ENCODE measurements around the gene CST5.

DNA sequence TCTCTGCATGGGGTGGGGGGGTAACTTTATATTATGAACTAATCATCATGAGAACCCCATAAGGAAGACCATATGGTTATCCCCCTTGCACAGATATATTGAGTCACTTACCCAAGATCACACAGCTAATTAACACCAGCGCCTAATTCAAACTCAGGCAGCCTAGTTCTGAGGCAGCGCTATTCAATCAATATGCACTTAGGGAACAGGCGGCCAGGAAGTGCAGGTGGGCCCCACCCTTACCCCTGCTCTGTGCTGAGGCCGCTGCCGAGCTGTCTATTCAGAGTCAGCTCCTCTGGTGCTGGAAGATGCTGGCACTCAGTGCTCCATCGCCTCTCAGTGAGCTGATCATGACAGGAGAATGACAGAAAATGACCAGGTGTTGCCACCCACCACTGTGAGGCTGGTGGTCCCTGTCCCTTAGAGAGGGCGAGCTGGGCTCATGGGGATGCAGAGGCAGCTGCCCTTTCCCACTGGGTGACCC is 42.3 kb upstream of the CD93 start:
- PRO-cap, 4 experiments: no peak in any of the 4 experiments
- RAMPAGE, long total RNA, 2 experiments: no peak in any of the 2 experiments

- PRO-cap, 4 experiments: peak in 1 of 4 experiments; most common minus-strand start chr20:23155485 (in 1)
- RAMPAGE, long total RNA, 2 experiments: no peak in any of the 2 experiments
Measured at GRCh38 chr20:23154991-23155668, 69.0 kb upstream of the CD93 start.

DNA sequence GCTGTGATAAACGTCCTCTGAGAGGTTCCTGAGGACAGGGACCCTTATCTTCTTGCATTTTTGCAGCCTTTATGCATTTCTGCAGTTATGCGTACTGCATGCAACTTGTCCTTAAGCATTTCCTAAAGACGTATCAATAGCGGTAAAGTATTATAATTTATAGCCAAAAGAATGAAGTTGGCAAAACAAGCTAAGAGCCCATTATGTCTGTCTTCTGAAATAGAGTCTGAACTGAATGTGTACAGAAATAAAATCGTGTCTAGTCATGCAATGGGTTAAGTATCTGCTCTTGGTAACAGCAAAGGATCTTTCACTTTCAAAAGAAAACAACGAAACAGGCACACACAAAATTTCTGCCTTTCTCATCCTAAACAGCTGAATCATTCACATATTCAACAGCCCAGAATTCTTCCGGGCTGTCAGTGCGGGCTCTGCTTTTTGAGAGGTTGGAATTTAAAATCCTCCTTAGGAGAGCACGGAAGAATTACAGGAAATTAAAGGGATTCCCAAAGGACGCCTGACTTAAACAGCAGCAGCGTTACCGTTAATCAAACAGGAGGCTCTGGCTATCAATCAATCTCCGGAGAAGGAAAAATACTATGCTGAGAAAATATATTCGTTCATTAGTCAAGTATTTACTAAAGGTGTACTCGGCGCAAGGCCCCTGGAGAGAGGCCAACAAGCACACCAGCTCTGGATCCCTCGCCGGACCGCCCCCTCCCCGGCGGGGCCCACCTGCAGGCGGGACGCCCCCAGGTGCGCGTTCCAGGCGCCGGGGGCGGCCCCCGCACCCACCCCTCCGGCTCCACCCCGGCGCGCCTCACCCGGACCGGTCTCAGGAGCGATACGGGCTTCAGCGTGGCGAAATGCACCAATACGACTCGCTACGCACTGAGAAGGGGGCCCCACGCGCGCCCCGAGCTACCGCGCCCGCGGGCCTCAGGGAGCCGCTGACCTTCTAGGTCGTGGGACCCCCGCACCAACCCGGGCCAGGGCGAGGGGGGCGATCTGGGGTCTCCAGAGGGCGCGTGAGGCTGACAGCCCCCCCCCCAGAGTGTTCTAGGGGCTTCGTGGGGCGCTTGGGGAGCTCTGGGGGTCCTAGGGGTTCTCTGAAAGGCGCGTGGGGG is 1.2 kb downstream of the NAPB start:
- PRO-cap, 4 experiments: peak in 4 of 4 experiments; most common plus-strand start position 849 of the sequence (in 4); most common minus-strand start position 564 of the sequence (in 2)
- RAMPAGE, long total RNA, 2 experiments: no peak in any of the 2 experiments

- PRO-cap, 4 experiments: no peak in any of the 4 experiments
- RAMPAGE, long total RNA, 2 experiments: no peak in any of the 2 experiments
Measured at GRCh38 chr20:23588794-23589601, 16.7 kb downstream of the CST9 start.

DNA sequence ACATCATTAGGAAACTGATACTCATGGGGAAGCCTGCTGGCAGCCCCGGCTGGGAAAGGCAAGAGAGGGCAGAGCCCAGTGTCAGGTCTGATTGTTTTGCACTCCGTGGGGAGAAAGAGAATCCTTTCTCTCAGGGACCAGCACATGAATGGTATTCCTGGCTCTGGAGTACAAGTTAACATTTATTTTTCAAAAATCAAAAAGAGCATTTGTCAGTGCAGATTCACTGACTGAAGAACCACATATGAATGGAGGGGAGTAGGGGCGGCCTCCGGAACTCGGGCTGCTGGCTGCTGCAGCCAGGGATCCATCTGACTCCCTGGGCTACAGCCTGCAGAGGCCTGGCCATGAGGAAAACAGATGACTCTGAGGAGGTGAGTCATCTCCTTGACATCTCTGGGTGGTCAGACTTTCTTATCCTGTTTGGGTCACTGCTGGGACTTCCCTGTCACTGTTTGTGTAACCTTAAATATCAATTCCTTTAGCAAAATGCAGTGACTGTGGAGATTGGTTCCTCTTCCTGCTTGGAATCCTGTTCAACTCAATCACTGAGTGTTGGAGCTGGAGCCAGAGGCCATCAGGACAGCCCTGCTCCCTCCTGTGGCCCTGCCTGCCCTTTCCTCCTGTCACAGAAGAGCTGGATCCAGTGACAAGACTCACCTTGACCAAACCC is 4.3 kb upstream of the CST1 start:
- PRO-cap, 4 experiments: no peak in any of the 4 experiments
- RAMPAGE, long total RNA, 2 experiments: no peak in any of the 2 experiments

DNA sequence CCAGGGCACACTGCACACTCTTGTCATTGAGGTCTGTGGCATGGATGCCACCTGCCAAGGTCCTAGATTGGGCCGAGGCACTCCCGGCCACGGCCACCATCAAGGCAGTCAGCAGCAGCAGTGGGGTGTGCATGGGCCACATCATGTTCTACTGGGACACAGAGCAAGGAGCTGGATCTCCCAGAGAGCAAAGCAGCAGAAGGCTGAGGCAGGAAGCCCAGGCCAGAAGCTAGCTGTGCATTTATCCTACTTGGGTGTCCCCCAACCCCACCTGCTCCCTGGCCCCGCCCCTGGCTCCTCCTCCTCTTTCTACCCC is at the start of gene CST5:
TSS of gene CST5 (minus strand) at position 217 of the 316 bp plus-strand sequence.
- PRO-cap, 4 experiments: no peak in any of the 4 experiments
- RAMPAGE, long total RNA, 2 experiments: no peak in any of the 2 experiments

- PRO-cap, 4 experiments: no peak in any of the 4 experiments
- RAMPAGE, long total RNA, 2 experiments: no peak in any of the 2 experiments
Measured at GRCh38 chr20:23879848-23880341, 347 bp upstream of the CST5 start.

GRCh38 chr20:24095697-24096187 is 107.2 kb upstream of the GGTLC1 start:
- PRO-cap, 4 experiments: no peak in any of the 4 experiments
- RAMPAGE, long total RNA, 2 experiments: no peak in any of the 2 experiments

- PRO-cap, 4 experiments: no peak in any of the 4 experiments
- RAMPAGE, long total RNA, 2 experiments: no peak in any of the 2 experiments
Measured at GRCh38 chr20:24389663-24390284, 79.7 kb upstream of the SYNDIG1 start.

DNA sequence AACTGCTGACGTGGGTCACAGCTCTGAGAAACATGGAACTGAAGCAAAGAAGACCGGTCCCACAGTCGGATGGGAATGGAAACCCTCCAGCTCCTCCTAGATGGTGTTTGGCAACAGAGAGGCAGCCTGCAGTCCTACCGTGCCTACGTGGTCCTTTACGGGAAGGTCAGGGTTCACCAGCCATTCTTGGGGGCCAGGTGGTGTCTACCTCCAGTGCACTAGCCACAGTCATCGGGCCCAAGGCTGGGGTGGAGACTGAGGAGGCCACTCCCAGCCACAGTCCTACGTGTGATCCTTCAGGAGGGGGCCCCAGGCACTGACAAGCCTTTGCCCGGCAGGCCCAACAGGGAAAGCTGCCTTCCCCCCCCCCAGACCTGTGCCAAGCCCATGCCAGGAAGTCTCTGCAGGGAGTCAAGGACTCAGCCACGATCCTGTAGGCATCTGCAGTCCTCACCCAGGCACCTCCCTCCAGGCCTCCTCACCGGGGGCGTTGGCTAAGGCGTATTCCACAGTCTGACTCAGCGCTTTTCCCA is 203.1 kb upstream of the CST7 start:
- PRO-cap, 4 experiments: no peak in any of the 4 experiments
- RAMPAGE, long total RNA, 2 experiments: no peak in any of the 2 experiments

DNA sequence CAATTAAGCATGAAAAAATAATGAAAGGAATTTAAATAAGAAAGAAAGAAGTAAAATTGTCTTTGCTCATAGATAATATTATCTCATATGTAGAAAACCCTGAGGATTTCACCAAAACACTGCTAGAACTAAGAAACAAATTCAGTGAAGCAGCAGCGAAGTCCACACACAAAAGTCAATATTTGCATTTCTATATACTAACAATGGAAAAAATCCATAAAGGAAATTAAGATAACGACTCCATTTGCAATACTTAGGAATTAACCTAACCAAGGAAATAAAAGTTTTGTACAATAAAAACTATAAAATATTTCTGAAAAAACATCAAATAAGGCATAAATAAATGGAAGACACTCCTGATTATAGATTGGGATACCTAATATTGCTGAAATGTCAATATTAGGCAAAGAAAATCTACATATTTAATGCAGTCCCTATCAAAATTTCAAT is 62.0 kb upstream of the CST7 start:
- PRO-cap, 4 experiments: peak in 2 of 4 experiments; most common minus-strand start position 164 of the sequence (in 2)
- RAMPAGE, long total RNA, 2 experiments: no peak in any of the 2 experiments

- PRO-cap, 4 experiments: no peak in any of the 4 experiments
- RAMPAGE, long total RNA, 2 experiments: no peak in any of the 2 experiments
Measured at GRCh38 chr20:24959522-24959940, 10.5 kb downstream of the CST7 start.

GRCh38 chr20:24983733-24984557 is 8.6 kb downstream of the APMAP start:
- PRO-cap, 4 experiments: peak in 4 of 4 experiments; most common plus-strand start chr20:24984121 (in 1); most common minus-strand start chr20:24984006 (in 3)
- RAMPAGE, long total RNA, 2 experiments: no peak in any of the 2 experiments

DNA sequence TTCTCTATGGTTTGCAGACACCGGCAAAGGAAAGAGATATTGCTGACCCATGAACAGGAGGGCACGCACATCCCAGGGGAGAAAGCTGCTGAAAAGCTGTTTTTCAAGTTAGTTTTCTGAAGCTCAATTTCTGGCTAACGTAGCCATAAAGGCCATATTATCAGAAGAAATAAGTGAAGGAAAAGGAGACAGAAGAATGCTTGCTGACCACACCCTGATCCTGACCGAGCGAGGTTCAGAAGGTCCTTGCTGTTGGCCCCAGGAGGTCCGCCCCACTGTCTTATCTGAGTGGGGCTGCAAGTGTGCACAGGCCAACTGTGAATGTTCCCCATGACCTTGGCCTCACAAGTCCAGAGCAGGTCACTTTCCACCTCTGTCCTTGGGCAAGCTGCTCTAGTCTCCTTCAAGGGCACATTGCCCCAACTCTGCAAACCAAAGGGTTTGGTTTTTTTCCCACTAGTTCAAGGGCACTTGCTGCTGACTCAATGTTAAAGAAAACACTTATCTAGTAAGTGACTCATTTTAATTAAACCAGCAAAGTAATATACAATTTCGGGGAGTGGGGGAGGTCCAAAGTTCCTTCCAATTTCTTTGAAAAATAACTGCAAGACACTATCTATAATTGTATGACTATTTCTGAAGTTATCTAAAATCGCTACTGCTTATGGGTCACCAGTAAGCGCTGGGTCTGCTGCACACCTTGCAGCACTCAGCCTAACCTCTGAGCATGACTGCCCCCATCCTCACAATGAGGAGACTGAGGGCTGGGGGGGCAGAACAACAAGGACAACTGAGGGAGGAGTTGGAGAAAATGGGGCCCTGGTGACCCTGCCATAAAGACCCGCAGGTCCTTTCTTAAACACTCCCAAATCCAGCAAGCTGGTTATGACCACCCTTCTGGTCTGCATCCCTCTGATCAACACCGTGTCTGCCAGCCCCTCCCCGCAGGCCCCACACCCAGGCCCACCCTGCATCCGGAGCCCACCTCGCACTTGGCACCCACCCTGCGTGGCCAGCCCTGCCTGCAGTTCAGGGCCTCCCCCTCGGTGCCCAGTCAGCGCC is 1.7 kb downstream of the ACSS1 start:
- PRO-cap, 4 experiments: no peak in any of the 4 experiments
- RAMPAGE, long total RNA, 2 experiments: no peak in any of the 2 experiments

DNA sequence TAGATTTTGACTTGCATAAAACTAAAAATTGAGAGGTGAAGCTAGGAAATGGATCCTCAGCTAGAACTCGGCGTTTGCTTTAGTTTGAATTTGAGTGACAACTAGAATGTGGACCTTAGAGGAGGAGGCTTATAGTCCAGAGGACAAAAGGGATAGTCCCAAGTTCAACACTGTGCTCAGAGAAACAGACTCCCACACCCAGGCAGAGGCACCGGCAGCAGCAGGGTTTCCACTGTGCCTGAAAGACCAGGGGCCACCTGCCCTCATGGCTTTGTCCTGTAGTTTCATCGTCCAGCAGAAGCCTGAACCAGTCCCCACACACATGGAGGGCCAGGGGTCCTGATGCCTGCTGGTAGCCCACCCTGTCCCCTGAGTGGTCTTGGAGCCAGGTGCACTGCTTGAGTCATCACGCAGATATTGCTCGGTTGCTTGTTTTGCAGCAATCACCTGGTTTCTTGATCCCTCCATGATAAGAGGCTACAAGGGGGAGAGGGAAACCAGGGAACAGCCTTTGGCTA is 7.1 kb upstream of the ACSS1 start:
- PRO-cap, 4 experiments: no peak in any of the 4 experiments
- RAMPAGE, long total RNA, 2 experiments: no peak in any of the 2 experiments

GRCh38 chr20:25077029-25078206 is 4.5 kb downstream of the VSX1 start:
- PRO-cap, 4 experiments: peak in 2 of 4 experiments; most common plus-strand start chr20:25077131 (in 1)
- RAMPAGE, long total RNA, 2 experiments: no peak in any of the 2 experiments

DNA sequence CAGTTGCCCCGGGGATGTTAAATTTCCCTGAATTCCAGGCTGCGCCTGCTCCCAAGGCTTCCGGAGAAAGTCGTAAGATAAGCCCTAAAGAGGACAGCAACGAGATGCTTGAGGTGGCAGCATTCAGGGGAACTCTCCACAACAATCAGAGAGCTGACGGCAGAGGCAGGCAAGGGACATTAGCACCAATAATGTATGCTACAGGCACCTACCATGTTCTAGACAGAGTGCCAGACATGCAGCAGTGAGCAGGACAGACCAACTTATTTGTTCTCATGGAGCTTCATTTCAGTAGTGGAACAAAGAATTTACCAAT is 3.5 kb upstream of the ENTPD6 start:
- PRO-cap, 4 experiments: no peak in any of the 4 experiments
- RAMPAGE, long total RNA, 2 experiments: no peak in any of the 2 experiments

- PRO-cap, 4 experiments: no peak in any of the 4 experiments
- RAMPAGE, long total RNA, 2 experiments: no peak in any of the 2 experiments
Measured at GRCh38 chr20:25195066-25195496, 431 bp upstream of the ENTPD6 start.

- PRO-cap, 4 experiments: peak in 1 of 4 experiments; most common plus-strand start chr20:25246741 (in 1)
- RAMPAGE, long total RNA, 2 experiments: no peak in any of the 2 experiments
Measured at GRCh38 chr20:25246298-25246877, 1.5 kb upstream of the PYGB start.

DNA sequence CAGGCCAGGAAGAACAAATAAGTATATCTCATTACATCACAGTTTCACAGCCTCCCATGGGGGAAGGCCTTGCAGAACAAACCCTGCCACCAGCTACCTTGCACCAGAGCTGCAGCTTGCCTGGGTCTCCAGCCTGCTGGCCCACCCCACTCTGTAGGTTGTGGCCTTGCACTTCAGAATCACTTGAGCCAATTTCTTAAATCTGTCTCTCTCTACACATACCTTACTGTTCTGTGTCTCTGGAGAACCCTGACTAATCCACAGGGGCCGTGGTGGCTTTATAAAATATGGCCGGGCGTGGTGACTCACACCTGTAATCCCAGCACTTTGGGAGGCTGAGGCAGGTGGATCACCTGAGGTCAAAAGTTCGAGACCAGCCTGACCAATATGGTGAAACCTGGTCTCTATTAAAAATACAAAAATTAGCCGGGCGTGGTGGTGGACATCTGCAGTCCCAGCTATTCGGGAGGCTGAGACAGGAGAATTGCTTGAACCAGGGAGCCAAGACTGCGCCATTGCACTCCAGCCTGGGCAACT is 5.3 kb downstream of the PYGB start:
- PRO-cap, 4 experiments: no peak in any of the 4 experiments
- RAMPAGE, long total RNA, 2 experiments: no peak in any of the 2 experiments